SK-N-DZ (cell line): ENCODE data around the genes CDKN2D, AP1M2 and ANGPTL8.

DNA sequence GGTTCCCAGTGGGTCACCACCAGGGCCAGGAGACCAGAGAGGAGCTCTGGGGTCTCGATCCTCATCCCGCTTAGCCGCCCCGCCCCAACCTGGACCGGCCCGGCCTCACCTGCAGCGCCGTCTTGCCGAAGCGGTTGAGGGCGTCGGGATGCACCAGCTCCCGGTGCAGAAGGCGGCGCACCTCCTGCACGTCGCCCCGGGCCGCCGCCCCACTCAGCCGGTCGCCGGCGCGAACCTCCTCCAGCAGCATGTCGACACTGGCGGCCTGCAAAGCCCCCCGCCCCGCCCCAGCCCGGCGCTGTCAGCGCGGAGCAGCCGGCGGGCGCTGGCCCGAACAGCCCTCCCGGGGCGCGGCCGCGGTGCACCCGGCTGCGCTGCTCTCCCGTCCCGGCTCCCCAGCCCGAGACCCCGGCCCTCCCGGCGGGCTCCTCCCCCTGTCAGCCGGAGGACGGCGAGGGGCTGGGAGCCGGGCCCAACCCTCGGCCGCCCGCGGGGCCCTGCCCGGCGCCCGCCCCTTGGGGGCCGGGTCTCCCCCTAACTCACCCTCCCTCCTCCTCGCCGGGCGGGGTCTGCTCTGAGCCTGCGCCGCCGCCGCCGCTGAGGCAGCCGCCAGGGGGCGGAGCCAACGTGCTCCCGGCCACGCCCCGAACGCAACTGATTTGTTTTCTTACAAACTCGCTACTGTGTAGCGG, at the start of gene CDKN2D:
Gene CDKN2D (minus strand): TSS at position 576 of the 692 bp plus-strand sequence.
RAMPAGE:
- cytosol, long total RNA, result no peak
- nucleus, long total RNA, result no peak

DNA sequence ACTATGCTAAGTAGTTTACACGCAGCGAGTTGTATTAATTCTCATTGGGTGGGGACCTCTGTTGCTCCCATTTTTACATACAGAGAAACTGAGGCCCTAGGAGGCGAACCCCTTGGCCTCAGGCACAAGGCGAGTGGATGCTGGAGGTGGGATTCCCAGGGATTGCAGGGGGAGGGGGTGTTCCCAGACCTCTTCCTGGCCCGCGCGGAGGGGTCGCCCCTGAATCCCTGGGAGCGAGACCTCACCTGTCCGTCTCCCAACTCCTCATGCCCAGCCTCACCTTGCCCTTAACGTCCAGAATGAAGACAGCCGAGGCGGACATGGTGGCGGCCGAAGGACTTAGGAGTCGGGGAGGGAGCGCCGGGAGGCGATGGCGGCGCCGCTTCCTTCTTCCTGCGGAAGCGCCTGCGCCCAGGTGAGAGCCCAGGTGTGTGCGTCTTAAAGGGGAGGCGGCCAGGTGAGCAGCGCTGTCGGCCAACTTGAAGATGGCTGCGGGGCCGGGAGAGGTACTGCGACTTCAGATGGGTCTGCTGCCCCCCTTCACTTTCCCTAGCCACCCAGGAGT, at the start of gene AP1M2:
Gene AP1M2 (minus strand): TSS at position 403 of the 565 bp plus-strand sequence.
RAMPAGE:
- cytosol, long total RNA, result no peak
- nucleus, long total RNA, result no peak

GRCh38 chr19:10612892-10613374, 12.4 kb upstream of the SLC44A2 start:
RAMPAGE:
- cytosol, long total RNA, result no peak
- nucleus, long total RNA, result no peak

GRCh38 chr19:10677875-10678290, 23.4 kb upstream of the QTRT1 start:
RAMPAGE:
- cytosol, long total RNA, result no peak
- nucleus, long total RNA, result no peak

DNA sequence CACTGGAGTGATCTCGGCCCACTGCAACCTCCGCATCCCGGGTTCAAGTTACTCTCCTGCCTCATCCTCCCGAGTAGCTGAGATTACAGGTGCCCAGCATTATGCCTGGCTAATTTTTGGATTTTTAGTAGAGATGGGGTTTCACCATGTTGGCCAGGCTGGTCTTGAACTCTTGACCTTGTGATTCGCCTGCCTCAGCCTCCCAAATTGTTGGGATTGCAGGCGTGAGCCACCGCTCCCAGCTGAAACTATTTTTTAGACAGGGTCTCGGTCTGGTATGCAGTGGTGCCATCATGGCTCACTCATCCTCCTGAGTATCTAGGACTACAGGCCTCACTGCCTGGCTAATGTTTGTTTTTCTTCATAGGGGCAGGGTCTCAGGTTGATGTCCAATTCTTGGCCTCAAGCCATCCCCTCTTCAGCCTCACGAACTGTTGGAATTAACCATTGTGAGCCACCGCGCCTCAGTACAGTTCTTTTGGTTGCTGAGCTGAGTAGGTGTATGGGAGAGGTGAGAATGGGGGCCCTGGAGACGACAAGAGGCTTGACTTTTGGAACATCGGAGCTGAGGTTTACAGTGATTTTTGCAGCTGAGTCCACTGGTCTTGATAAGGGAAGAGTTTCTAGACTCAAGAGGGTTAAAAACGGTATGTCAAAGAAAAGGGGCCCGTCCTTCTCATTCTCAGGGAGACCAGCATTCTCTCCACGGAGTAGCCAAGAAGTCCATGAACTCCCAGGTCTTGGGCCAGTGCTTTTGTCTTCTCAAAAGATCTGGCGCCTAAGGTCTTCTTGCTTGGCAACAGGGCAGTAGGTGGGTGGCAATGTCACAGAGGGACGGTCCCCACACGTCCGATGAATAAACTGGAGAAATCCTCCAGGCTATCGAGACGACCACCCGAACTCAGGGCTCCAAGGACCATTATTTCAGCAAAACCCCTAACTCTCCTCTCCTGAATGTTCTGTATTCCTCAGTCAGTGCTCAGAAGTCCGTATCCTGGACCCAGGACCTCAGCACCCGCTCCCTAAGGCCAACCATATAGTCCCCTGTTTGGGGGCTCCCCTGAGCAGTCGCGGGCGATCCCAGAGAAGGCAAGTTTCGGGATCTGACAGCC, 6.6 kb upstream of the QTRT1 start:
RAMPAGE:
- cytosol, long total RNA, result no peak
- nucleus, long total RNA, result no peak

RAMPAGE:
- cytosol, long total RNA, result no peak
- nucleus, long total RNA, result no peak
Measured at GRCh38 chr19:10740737-10741130, 22.9 kb downstream of the DNM2 start.

DNA sequence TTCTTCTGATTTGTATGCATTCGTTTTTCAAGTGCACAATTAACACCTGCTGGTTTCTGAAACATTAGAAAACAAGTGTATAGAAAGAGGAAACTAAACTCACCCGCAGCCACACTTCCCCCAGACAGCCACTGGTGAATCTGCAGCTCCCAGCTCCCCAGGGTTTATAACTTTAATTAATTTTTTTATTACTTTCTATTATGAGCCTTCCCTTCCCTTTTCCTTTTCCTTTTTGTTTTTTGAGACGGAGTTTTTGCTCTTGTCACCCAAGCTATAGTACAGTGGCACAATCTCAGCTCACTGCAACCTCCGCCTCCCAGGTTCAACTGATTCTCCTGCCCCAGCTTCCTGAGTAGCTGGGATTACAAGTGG, 58.7 kb downstream of the TMED1 start:
RAMPAGE:
- cytosol, long total RNA, result no peak
- nucleus, long total RNA, result no peak

DNA sequence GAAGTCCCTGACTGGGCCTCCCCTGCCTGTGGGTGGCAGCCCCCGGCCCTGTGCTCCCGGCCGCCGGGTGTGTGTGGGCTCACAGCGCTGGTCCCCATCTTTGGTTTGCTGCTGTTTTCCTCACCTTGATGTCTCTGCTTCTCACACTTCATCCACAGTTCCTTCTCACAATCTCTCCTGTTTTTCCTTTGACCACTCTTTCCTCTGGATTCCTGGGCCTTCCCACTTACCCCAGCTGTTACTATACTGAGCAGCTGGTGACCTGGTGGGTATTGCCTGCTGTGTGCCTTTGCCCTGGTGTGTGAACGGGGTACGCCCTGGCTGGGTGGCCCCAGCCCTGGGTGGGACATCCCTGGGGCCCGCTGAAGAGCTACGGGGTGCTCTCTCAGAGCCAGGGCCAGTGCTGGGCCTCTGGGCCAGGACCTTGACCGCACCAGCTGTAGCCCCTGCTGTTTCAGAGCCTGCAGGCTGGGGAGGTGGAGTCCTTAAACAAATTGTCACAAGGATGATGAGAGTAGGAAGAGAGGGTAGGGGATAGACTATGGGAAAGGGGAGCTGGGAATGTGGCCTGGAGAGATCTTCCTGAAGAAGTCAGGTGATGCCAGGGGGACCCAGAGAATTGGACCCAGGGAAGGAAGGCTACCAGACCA, 32.5 kb downstream of the TMED1 start:
RAMPAGE:
- cytosol, long total RNA, result no peak
- nucleus, long total RNA, result no peak

RAMPAGE:
- cytosol, long total RNA, result no peak
- nucleus, long total RNA, result no peak
Measured at GRCh38 chr19:10862974-10863616, 8.3 kb upstream of the CARM1 start.

GRCh38 chr19:11018134-11018609, 57.3 kb downstream of the SMARCA4 start:
RAMPAGE:
- cytosol, long total RNA, result no peak
- nucleus, long total RNA, result no peak

DNA sequence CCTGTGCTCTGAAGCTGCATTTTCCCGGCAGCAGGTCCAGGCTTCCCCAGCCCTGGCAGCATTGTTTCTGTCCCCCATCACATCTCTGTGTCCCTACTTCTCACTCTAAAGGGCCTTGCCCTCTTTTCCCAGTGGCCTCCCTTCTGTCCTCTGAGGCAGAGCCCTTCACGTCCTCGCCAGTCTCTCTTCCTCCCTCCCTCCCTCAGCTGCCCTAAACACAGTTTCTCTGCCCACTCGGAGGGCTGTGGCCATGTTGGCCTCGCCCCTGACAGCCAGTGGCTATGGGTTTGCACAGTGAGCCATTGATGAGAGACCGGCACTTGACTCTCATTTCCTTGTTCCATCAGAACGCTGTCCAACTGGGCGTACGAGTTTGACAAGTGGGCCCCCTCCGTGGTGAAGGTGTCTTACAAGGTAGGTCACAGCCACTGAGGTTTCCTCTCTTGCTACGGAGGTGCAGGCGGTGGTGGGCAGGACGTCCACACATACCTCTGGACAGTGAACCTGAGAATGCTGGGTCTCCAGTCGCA, 57.8 kb downstream of the SMARCA4 start:
RAMPAGE:
- cytosol, long total RNA, result no peak
- nucleus, long total RNA, result no peak

RAMPAGE:
- cytosol, long total RNA, result no peak
- nucleus, long total RNA, result no peak
Measured at GRCh38 chr19:11042405-11042842, 46.8 kb upstream of the LDLR start.

DNA sequence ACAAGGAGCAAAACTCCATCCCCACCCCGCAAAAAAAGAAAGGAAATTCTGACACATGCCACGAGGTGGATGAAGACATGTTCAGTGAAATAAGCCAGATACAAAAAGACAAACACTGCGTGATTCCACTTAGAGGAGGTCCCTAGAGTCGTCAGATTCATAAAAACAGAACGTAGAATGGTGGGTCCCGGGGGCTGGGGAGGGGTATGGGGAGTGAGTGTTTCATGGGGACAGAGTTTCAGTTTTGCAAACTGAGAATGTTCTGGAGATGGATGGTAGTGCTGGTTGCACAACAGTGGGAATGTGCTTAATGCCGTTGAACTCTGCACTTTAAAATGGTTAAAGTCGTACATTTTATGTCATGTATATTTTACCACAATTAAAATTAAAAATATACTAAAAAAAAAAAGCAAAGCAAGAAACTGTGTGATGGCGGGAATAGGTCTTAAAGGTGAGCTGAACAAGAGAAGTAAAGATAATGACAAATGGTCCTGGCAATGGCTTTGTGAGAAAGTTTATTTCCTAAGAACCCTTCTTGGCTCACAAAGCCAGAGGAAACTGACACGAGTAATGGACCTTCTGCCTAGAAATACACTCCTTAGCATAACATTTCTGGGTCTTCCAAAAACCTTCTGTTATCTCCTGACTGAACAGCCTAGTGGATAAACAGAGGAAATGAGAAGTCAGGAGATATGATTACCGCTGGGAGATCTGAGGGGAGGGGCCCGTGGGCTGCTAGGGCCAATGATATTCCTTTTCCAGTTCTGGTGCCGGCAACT, 4.2 kb upstream of the SPC24 start:
RAMPAGE:
- cytosol, long total RNA, result no peak
- nucleus, long total RNA, result no peak

DNA sequence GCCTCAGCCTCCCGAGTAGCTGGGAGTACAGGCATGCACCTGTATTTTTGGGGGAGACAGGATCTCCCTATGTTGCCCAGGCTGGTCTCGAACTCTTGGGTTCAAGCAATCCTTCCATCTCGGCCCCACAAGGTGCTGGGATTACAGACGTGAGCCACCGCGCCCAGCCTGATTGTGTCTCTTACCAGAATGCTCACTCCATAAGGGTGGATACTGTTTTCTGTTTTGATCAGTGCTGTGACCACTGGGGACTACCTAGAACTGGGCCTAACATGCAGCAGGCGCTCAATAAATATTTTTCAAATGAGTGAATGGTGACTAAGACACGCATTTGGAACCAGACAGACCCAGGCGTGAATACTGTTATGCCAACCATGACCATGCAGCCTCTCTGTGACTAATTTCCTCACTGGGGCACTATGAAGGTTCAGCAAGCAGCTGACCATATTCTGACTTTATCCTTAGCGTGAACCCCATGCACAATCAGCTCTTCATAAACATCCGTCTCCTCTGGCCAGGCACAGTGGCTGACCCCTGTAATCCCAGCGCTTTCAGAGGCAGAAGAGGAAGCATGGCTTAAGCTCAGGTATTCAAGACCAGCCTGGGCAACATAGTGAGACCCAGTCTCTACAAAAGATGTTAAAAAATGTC, 13.0 kb upstream of the SPC24 start:
RAMPAGE:
- cytosol, long total RNA, result no peak
- nucleus, long total RNA, result no peak

RAMPAGE:
- cytosol, long total RNA, result no peak
- nucleus, long total RNA, result no peak
Measured at GRCh38 chr19:11191141-11191919, 6.0 kb downstream of the KANK2 start.

DNA sequence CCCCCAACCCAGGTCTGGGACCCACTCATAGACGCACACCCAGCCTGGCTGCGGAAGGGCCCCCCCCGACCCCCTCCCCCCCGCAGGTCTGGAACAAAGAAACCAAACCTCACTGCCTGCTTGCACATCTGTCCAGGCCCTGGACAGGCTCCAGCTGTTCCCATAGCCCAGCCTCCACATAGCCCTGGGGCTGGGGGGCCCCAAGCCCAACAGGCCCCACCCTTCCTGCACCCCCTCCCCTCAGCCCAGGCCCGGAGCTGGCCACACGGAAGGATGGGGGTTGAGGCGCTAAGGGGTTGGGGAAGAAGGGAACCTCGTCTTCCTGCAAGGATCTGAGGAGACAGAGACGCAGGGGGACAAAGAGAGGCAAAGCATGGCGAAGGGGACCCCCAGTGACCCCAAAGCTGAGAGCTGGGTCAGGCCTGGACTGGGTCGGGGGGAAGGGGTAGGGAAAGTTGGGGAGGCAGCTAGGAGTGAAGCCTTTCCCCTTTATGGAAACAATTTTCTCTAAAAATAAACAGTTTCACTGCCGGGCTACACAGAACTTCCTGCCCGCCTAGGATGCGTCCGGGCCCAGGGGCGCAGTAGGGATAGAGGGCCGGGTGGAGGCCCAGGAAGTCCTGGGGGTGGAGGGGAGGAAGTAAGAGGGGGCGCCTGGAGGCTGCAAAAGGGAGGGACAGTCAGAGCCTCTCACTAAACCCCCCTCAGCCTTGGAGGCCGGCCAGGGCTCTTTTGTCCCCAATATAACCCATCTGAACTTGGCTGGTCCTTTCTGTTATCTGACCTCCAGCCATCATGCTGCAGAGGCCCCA, 2.5 kb downstream of the KANK2 start:
RAMPAGE:
- cytosol, long total RNA, result no peak
- nucleus, long total RNA, result no peak

RAMPAGE:
- cytosol, long total RNA, result no peak
- nucleus, long total RNA, result no peak
Measured at GRCh38 chr19:11201823-11203022, 4.9 kb upstream of the KANK2 start.

GRCh38 chr19:11222588-11223712, 16.5 kb upstream of the ANGPTL8 start:
RAMPAGE:
- cytosol, long total RNA, result no peak
- nucleus, long total RNA, result no peak

DNA sequence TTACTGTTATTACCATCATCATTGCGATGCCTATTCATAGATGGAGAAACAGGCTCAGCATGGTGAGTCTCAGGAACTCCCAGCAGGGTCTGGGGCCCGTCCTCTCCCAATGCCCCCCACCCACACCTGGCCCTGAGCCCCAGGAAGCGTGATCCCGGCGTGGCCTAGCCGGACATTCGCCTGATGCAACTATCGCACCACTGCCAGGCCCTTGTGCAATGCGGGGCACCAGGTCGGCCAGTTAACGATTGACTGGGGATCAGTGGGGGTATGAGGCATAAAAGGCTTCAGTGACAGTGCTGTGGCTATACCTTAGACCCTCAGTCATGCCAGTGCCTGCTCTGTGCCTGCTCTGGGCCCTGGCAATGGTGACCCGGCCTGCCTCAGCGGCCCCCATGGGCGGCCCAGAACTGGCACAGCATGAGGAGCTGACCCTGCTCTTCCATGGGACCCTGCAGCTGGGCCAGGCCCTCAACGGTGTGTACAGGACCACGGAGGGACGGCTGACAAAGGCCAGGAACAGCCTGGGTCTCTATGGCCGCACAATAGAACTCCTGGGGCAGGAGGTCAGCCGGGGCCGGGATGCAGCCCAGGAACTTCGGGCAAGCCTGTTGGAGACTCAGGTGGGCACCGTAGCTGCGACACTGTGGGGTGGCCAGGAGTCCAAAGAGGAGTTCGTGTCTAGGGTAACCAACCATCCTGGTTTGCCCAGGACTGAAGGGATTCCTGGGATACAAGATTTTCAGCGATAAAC, at the start of gene ANGPTL8:
Gene ANGPTL8 (plus strand): TSS at position 308 of the 754 bp plus-strand sequence.
RAMPAGE:
- cytosol, long total RNA, result no peak
- nucleus, long total RNA, result no peak

DNA sequence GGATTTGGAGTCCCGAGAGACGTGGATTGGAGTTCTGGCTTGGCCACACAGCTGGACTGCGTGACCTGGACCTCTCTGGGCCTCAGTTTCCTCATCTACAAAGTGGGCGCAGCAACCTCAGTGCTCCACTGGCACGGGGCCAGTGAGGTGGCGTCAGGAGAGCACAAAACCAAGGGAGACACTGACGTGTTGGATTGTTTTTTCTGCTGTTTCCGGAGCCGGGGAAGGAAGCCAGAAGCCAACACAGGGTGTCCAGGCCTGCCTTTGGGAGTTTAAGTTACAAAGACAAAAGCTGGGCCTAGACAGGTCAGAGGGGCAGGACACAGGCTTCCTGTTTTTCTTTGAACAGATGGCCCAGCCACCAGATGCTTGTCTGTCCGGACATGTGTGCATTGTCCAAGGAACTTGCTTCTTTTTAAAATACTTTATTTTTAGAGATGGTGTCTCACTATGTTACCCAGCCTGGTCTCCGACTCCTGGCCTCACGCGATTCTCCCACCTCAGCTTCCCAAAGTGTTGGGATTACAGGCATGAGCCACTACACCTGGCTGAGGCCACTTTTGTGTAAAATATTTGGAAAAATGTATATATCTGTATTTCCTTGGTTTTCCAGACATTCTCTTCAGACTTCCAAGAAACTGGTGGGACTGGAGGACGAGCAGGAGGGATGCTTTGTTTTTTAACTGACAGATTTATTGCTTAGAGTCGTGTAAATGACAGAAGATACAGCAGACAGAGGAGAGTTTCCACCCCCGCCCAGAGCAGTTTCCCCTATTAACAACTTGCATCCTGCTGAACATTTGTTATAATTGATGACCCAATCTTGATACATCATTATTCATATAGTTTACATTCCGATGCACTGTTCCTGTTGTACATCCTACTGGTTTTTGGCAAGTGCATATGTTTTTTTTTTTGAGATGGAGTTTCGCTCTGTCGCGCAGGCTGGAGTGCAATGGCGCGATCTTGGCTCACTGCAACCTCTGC, 6.8 kb upstream of the DOCK6 start:
RAMPAGE:
- cytosol, long total RNA, result no peak
- nucleus, long total RNA, result no peak